GM19240 (cell line): ENCODE results near the gene MTCH1.

DNA sequence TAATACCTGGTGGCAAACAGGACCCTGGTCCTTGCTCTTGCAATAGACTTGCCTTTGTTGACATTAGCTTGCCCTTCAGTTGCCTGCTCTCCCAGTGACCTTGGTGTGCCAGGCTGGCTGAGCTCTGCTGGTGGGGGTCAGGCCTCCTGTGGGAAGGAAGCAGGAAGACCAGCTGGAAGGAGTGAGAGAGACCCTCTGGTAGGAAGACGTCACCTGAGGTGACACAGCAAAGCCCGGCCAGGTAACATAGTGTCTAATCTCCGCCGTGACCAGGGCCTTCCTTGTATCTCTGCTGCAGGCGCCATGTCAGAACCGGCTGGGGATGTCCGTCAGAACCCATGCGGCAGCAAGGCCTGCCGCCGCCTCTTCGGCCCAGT is 5.3 kb downstream of the CDKN1A start:
- RRBS = 96% methylated on average over 5 of the region's 11 CpGs

- RRBS = no CpG with 5 or more reads among the region's 14 CpGs
These were observed 46.3 kb downstream of the RAB44 start for GRCh38 chr6:36743798-36744536.

DNA sequence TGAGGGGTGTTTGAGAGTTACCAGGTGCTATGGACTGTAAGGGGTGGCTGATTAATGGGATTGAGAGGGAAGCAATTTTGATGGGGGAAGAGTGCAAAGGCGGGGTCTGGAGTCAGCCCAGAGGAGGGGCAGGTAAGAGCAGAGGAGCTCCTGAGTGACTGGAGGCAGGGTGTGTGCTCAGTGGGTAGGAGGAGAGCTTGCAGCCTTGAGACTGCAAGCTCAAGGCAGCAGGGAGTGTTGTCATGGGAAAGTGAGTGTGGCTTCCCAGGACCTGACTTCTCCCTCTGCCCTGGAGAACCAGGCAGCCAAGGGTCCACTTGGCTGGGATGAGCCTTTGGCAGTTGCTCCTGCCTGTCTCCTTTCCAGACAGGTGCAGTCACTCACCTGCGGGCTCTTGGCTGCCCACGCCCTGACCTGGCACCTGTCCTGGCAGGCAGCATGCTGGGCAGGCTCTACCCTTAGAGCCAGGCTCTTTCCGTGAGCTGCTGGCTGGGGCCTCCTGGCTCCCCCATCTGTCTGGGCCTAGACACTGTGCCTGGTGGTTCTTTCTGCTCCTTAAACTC is 54.3 kb downstream of the RAB44 start:
- RRBS = no CpG with 5 or more reads among the region's 4 CpGs

- RRBS = no CpG with 5 or more reads among the region's 12 CpGs
These were observed 18.3 kb downstream of the CPNE5 start for GRCh38 chr6:36820706-36821533.

GRCh38 chr6:36848488-36849696 is 9.6 kb upstream of the CPNE5 start:
- RRBS = no CpG with 5 or more reads among the region's 29 CpGs

DNA sequence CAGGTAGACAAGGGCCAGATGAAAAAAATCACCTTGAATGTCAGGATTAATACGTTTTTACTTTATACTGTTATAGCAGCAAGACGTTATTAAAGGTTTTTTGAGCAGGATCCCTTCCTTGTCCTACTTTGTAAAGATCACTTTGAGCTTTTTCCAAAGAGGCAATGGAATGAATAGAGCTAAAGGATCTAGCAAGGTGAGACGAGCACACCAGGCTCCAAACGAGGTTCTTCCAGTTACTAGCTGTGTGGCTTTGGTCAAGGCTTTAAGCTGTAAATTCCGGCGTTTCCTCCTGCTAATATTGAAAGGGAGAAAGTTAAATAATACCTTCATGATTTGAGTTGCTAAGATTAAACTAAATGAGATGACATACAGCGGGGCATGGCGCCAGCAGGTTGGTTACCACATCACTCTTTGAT is 762 bp downstream of the PPIL1 start:
- RRBS = no CpG with 5 or more reads among the region's 8 CpGs

DNA sequence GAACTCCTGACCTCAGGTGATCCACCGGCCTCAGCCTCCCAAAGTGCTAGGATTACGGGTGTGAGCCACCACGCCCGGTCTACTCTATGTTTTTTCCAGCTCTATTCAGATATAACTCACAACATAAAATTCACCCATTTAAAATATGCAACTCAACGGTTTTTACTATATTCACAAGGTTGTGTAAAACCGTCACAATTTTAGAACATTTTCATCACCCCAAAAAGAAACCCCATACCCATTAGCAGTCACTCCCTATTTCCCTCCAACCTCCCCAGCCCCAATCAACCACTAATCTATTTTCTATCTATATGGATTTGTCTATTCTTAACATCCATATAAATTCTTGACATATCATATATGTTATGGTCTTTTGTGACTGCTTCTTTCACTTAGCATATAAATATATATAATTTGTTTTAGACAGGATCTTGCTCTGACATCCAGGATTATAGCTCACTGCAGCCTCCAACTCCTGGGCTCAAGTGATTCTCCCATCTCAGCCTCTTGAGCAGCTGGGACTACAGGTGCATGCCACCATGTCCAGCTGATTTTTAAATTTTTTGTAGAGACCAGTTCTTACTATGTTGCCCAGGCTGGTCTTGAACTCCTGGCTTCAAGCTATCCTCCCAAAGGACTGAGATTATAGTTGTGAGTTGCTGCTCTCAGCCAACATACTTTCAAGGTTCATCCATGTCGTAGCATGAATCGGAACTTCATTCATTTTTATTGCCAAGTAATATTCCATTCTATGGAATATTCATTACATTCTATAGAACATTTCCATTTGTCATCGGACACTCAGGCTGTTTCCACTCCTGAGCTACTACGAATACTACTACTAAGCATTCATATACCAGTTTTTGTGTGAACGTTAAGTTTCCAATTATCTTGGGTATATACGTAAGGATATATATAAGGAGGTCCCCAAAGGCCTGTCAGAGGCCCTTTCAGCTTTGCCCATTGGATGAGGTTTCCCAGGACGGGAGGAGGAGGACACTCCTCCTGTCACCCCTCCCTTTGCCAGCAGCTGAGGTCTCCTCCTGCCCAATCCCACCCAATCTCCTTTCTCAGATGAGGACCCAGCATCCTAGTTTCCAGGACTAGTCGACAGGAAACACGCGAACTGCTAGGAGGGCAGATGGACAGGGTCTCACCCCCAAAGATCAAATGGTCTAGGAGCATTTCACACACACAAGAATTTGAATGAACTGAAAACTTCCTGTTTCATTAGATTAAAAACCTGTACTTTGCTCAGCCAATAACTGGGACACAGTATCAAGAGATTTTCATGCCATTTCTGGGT is 11.5 kb downstream of the PI16 start:
- RRBS = no CpG with 5 or more reads among the region's 16 CpGs

- RRBS = no CpG with 5 or more reads among the region's 14 CpGs
These were observed 14.8 kb downstream of the PI16 start for GRCh38 chr6:36969198-36969840.

- RRBS = no CpG with 5 or more reads among the region's 5 CpGs
These were observed 15.4 kb downstream of the PI16 start for GRCh38 chr6:36969917-36970320.

GRCh38 chr6:36976698-36977873 is 8.9 kb downstream of the MTCH1 start:
- RRBS = no CpG with 5 or more reads among the region's 26 CpGs

DNA sequence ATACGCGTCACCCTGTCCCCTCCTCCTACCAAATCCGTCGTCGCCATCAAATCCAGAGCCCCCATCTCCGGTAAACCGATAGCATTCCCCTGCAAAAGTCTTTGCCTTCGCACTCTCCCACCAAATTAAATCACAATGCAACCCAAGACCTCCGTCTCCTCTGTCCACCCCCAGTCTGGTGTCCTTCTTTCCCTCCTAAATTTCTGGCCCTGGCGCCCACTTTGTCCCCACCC is 993 bp downstream of the MTCH1 start:
- RRBS = no CpG with 5 or more reads among the region's 10 CpGs

GRCh38 chr6:36985980-36987051 is at the start of gene MTCH1:
Gene MTCH1, minus strand, starts transcription at chr6:36986196.
- RRBS = 2% methylated on average over 29 of the region's 97 CpGs

GRCh38 chr6:36999103-36999635 is 6.3 kb upstream of the FGD2 start:
- RRBS = no CpG with 5 or more reads among the region's 12 CpGs

- RRBS = no CpG with 5 or more reads among the region's 10 CpGs
These were observed 2.1 kb downstream of the FGD2 start for GRCh38 chr6:37007399-37008057.

DNA sequence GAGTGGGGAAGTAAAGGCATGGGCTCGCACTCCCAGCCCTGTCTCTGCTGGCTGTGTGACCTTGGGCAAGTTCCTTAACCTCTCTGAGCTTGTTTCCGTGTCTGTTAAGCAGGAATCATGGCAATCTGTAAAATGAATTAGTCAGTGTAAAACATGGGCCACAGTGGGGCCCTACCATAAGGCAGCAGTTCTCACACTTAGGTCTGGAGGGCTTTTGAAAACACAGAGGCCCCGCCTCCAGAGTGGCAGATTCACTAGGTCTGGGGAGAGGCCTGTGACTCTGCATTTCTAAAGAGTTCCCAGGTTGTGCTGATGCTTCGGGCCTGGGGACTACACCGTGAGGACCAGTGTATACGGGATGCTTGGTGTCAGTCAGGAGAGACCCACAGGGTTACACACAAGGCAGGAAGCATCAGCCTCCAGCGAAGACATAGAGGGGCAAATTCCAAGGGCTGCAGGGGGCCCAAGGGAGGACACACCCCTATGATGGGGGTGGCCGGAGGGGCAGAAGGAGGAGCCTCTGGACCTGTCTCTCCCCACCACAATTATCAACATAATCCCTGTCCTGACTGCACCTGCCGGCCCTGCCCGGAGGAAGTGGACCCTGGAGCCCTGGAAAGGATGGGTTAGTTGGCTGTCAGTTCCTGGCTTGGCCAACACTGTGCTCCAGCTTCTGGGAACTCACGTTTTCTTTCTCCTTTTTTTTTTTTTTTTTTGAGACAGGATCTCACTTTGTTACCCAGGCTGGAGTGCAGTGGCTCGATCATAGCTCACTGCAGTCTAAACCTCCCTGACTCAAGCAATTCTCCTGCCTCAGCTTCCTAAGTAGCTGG is 46.7 kb downstream of the FGD2 start:
- RRBS = 95% methylated on average over 2 of the region's 12 CpGs

DNA sequence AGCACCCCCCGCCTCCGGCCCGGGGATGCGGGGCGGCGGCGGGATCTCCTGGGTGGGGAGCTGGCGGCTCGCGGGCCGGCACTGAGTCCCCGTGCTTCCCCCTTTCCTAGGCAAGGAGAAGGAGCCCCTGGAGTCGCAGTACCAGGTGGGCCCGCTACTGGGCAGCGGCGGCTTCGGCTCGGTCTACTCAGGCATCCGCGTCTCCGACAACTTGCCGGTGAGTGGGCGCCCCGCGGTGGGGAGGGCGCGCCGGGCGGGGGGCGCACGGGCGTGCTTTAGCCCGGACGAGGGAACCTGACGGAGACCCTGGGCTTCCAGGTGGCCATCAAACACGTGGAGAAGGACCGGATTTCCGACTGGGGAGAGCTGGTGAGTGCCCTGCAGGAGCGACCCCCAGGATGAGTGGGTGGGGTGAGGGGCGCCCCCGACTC is 726 bp downstream of the PIM1 start:
- RRBS = 2% methylated on average over 21 of the region's 41 CpGs

DNA sequence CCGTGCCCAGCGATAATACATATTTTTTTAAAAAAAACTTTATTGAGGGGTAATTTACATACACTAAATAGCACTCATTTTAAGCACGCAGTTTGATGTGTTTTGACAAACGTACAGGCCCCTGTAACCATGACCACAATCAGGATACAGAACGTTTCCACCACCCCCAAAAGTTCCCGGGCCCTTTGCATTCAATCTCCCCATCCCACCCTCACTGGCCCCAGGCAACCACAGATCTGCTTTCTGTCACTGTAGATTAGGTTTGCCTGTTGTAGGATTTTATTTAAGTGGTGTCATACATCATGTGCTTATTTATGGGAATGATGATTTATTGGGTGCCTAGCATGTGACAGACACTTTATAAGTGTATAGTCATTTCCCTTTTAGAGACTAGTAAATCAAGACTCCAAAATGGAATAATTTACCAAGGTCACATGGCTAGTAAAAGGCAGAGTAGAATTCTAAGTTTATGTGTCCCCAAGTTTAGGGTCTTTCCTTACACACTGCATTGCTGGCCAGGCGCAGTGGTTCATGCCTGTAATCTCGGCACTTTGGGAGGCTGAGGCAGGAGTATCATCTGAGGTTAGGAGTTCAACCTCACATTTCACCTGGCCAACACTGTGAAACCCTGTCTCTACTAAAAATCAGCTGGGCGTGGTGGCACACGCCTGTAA is 22.0 kb downstream of the PIM1 start:
- RRBS = no CpG with 5 or more reads among the region's 10 CpGs

- RRBS = no CpG with 5 or more reads among the region's 21 CpGs
These were observed 53.7 kb downstream of the MDGA1 start for GRCh38 chr6:37643754-37644536.

GRCh38 chr6:37731893-37732326 is 34.2 kb upstream of the MDGA1 start:
- RRBS = no CpG with 5 or more reads among the region's 6 CpGs

GRCh38 chr6:37741984-37742648 is 44.4 kb upstream of the MDGA1 start:
- RRBS = no CpG with 5 or more reads among the region's 11 CpGs